Sigmoid colon (tissue), 4 donors: ENCODE measurements around the genes OOSP2, MS4A5, MS4A10 and TMEM132A.

DNA sequence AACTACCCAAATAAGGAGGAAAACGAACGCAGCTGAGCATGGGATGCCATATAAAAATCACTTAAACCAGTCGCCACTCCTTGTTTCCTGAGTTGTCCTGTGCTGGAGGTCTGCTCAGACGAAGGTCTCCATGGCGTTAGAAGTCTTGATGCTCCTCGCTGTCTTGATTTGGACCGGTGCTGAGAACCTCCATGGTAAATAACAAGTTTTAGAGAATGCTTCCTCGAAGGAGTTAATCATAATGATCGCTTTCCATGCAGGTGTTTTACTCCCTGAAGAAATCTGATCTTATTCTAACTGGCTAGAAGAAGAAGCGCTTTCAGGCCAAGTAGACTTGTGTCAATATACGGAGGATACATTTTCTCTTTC is at the start of gene OOSP2:
TSS of gene OOSP2 (plus strand) at position 80 of the 369 bp plus-strand sequence.
- PRO-cap, result no peak
- RAMPAGE, long total RNA, 4 experiments, result no peak in any of the 4 experiments

DNA sequence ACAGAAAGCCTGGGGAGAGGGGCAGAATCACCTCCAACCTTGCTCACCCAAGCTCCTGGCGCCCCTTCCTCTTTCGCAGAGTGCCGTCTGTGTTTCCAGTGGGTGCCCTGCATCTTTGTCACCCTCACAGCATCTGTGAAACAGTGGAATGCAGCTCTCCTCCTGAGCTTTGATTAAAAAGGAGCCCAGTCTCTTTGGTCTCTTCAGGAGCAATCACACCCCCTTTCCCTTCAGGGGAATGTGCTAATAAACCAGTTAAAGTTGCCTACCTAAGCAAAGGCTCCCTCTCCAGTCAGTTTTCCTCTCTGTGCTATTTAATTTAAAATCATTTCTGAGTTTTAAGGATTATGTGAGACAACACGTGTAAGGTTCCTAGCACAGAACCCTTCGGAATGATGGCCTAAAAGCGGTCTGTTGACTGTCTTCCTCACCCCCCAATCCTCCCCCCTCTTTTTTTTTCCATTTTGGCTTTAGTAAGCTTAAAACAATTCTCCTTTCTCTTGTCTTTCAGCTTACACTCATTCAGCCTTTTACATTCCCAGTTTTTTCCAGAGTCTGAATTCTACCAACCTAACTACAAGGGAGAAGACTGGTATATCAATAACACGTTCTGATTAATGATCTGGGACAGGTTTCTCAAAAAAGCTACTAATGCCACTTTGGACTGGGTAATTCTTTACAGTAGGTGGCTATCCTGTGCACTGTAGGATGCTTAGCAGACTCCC is 1.6 kb upstream of the MS4A6A start:
- PRO-cap, result no peak
- RAMPAGE, long total RNA, 4 experiments, result start-site peak on the minus strand in 1 of 4 experiments, centred at position 261 of the sequence, 43 reads per replicate

GRCh38 chr11:60347397-60347777 is 20.3 kb downstream of the MS4A6E start:
- PRO-cap, result no peak
- RAMPAGE, long total RNA, 4 experiments, result no peak in any of the 4 experiments

- PRO-cap, result no peak
- RAMPAGE, long total RNA, 4 experiments, result no peak in any of the 4 experiments
Measured at GRCh38 chr11:60429335-60429852, at the start of gene MS4A5. Gene MS4A5 (plus strand): TSS chr11:60429572.

GRCh38 chr11:60501966-60502633 is 9.5 kb downstream of the MS4A12 start:
- PRO-cap, result no peak
- RAMPAGE, long total RNA, 4 experiments, result no peak in any of the 4 experiments

GRCh38 chr11:60504172-60504490 is 11.1 kb upstream of the MS4A13 start:
- PRO-cap, result no peak
- RAMPAGE, long total RNA, 4 experiments, result no peak in any of the 4 experiments

DNA sequence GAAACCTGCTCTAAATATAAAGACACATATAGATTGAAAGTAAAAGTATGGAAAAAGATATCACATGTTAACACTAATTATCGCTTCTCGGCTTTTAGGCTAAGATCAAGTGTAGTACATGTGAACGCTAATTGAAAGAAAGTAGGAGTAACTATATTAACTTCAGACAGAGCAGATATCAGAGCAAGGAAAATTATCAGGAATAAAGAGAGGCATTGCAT is 79.0 kb downstream of the MS4A13 start:
- PRO-cap, result no peak
- RAMPAGE, long total RNA, 4 experiments, result no peak in any of the 4 experiments

- PRO-cap, result no peak
- RAMPAGE, long total RNA, 4 experiments, result no peak in any of the 4 experiments
Measured at GRCh38 chr11:60718441-60718950, 19.1 kb downstream of the MS4A8 start.

GRCh38 chr11:60759261-60760009 is 2.8 kb downstream of the MS4A15 start:
- PRO-cap, result no peak
- RAMPAGE, long total RNA, 4 experiments, result no peak in any of the 4 experiments

- PRO-cap, result no peak
- RAMPAGE, long total RNA, 4 experiments, result no peak in any of the 4 experiments
Measured at GRCh38 chr11:60784960-60785589, at the start of gene MS4A10. Gene MS4A10 (plus strand): TSS chr11:60785333.

GRCh38 chr11:60861020-60861425 is 5.3 kb upstream of the PTGDR2 start:
- PRO-cap, result no peak
- RAMPAGE, long total RNA, 4 experiments, result no peak in any of the 4 experiments

DNA sequence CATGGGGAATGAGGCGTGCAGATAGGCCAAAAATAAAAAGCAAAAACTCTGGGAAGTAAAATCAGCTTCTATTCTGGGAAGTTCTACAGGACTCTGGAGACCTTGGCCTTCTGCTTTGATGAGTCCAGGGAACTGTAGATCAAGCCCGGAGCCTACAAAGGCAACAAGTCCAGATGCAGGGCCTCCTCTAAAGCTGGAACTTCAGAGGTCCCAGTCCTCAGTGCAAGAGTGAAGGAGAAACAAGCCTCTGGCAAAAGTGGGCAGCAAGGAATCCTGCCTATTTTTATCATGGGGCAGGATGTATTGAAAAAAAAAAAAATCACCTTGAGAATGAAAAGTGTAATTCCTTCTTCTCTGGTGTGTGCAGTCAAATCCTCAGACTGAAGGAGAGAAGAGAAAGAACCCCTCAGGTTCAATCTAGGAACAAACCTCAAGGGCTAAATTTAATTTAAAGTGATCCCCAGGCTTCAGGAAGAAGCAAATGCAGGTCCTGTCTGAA is 11.5 kb downstream of the ZP1 start:
- PRO-cap, result no peak
- RAMPAGE, long total RNA, 4 experiments, result no peak in any of the 4 experiments

- PRO-cap, result unidirectional peak, plus-strand start at chr11:60924481
- RAMPAGE, long total RNA, 4 experiments, result no peak in any of the 4 experiments
Measured at GRCh38 chr11:60924247-60925259, at the start of gene TMEM132A. Gene TMEM132A (plus strand): TSS chr11:60924460.

DNA sequence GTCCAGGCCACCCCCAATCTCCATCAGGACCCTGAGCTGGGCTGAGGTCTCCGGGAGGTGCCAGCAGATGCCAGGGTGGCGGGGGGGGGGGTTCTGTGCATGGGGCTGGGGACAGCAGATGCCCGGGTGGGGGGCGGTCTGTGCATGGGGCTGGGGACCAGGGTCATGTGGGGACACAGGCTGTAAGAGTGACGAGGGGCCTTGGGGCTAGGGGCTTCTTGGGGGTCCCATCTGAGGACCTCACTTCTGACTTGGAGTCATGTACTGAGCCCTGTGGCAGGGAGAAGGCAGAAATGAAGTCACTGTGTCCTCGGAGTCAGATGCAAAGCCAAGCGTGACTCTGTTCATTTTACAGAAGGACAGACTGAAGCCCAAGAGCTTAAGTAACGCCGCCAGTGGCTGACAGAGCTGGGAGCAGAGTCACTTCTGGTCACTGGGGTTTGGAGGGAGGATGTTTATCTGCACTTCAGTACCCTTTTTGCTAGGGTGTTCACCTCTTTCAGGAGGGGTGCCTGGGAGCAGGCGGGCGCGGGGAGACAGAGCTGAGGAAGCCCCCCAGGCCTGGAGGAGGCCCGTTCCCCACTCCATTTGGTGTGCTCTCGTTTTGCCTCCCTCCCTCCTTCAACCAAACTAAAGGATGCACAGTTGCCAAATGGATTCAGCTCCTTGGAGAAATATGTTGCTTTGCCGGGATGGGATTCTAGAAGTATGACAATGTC is 10.7 kb downstream of the CD6 start:
- PRO-cap, result no peak
- RAMPAGE, long total RNA, 4 experiments, result no peak in any of the 4 experiments

DNA sequence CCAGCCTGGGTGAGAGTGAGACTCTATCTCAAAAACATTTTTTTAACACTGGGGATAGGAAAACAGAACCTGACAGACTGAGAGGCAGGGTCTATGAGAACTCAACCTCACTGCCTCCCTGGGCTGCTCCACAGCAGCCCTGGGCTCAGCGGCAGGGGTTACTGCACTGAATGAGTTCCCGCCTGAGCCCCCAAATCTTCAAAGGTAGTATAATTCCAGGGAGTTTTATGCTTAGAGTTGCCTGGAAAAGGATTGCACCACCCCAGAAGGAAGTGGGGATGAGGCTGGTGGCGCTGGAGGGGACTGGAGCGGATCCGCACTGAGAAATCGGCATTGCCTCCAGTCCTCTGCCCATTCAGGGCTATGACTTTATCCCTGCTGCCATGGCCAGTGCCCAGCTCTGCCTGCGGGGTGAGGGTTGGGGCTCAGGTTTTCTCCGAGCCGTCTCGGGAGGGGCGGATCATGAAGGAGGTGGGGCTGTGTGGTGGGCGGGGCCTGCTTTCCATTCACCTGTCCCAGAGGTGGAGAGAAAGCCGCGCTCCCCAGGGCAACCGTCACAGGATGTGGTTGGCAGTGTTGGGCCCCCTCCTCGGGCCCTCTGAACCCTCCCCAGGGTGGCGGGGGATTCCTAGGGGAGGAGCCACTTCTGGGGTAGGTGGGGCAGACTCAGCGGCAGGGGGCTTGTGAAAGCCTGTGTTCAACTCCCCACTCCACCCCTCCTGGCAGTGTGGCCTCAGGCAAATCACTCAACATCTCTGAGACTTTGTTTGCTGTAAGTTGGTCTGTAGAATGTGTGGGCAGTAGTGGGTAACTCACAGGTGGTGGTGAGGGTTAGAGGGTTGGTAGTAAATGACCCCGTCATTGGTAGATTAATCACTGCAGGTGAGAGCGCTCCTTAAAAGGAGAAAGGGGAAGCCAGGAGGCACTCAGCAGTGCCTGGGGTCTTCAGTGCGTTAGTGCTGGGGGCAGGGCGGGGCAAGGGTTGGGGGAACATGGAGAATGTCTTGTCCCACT is 50.1 kb downstream of the CD6 start:
- PRO-cap, result no peak
- RAMPAGE, long total RNA, 4 experiments, result no peak in any of the 4 experiments

DNA sequence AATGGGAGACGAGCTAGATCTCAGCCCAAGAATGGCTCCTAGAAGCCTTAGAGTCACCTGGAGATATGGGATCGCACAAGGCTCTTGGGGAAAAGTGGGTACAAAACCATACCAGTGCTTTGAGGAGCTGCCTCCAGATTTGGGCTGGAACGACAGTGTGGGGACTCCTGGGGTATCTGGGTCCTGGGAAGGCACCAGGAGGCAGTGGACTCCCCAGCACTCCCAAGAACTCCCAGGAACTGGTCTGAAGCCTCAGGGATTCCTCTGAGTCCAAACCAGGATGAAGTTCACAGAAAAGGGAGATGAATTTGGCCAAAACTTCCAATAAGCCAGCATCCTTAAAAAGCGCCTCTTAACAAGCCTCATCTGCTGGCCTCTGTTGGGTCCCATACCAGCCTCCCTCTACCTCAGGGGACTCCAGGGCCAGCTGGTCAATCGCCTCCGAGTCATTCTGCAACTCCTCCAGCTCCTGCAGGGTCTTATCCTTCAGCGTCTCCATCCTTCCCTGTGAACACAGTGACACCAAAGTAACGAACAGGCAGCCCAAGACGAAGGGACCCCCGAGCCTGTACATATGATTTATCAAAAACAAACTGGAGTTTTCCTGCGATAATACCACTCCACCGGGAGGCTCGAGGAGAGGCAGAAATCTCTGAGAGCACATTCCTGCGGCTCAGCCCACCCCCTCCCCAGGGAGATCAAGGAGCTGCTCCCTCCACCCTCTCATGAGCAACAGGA is 22.7 kb downstream of the VPS37C start:
- PRO-cap, result no peak
- RAMPAGE, long total RNA, 4 experiments, result no peak in any of the 4 experiments

- PRO-cap, result no peak
- RAMPAGE, long total RNA, 4 experiments, result no peak in any of the 4 experiments
Measured at GRCh38 chr11:61357077-61357912, 4.4 kb downstream of the CYB561A3 start.

GRCh38 chr11:61392978-61393427 is 616 bp downstream of the TMEM216 start:
- PRO-cap, result no peak
- RAMPAGE, long total RNA, 4 experiments, result no peak in any of the 4 experiments

DNA sequence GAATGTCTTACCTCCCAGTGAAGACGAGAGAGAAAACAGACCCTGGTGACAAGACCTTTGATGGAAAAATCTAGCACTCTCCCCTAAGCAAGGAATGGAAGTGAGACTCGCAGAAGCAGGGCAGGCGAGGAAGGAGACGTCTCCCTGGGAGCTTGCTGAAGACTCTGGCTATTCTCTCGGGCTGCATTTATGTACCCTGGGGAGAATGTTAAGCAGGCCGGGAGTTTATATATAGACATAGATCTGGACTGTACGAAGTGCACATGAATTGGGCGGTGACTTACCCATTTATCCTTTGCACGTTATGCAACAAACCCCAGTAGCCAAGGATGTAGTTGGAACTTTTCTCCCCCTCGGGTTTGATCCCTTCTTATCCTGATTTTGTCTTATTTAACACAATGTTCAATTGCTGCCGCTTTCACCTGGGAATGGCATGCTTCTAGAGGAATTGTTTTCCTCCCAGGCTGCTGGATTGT is 18.1 kb downstream of the SDHAF2 start:
- PRO-cap, result no peak
- RAMPAGE, long total RNA, 4 experiments, result no peak in any of the 4 experiments

- PRO-cap, result no peak
- RAMPAGE, long total RNA, 4 experiments, result no peak in any of the 4 experiments
Measured at GRCh38 chr11:61587308-61588627, 6.9 kb upstream of the SYT7 start.